Kidney (tissue), 2 donors: ENCODE measurements around the genes CLEC16A and PRM1.

GRCh38 chr16:10182022-10182264, 285 bp downstream of the GRIN2A start:
- PRO-cap, result unidirectional peak, plus-strand start at chr16:10182170
- RRBS, result 1% methylated on average over 5 of the region's 12 CpGs

DNA sequence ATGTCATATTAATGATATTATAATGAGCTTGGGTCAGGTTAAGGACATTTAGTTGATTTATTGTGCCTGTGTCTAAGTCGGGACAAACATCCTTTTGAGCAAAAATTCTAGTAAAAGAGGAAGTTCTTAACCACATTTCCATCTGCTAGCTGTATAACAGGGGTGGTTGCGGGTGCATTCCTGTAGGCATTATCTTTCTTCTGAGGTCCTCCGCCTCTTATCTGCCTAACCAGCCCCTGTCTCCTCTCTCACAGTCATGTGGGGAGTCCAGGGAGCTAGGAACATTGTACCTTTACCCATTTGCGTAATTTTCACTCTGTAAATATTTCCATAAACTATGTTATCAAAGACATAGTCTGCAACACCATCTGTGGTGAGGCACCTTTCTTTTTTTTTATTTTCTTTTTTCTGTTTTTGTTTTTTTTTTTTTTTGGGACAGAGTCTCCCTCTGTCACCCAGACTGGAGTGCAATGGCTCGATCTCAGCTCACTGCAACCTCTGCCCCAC, 23.5 kb upstream of the ATF7IP2 start:
- PRO-cap, result no peak
- RRBS, result no CpG with 5 or more reads among the region's 5 CpGs

DNA sequence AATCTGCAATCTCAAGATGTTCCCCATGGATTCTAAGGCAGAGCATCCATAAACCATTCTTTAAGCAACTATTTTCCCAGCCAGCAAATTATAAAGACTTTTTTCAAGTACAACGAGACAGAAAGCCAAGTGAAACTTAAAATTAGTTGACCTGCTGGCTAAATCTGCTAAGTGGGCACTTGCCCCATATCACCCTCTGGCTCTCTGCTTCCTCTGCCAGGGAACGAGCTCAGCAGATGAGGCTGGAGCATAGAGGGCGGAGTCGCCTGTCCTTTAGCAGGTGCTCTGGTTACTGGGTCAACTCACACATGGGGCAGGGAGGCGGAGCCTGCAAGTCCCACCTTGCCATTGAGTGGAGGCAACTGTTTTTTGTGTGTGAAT, 62.6 kb downstream of the EMP2 start:
- PRO-cap, result no peak
- RRBS, result no CpG with 5 or more reads among the region's 5 CpGs

DNA sequence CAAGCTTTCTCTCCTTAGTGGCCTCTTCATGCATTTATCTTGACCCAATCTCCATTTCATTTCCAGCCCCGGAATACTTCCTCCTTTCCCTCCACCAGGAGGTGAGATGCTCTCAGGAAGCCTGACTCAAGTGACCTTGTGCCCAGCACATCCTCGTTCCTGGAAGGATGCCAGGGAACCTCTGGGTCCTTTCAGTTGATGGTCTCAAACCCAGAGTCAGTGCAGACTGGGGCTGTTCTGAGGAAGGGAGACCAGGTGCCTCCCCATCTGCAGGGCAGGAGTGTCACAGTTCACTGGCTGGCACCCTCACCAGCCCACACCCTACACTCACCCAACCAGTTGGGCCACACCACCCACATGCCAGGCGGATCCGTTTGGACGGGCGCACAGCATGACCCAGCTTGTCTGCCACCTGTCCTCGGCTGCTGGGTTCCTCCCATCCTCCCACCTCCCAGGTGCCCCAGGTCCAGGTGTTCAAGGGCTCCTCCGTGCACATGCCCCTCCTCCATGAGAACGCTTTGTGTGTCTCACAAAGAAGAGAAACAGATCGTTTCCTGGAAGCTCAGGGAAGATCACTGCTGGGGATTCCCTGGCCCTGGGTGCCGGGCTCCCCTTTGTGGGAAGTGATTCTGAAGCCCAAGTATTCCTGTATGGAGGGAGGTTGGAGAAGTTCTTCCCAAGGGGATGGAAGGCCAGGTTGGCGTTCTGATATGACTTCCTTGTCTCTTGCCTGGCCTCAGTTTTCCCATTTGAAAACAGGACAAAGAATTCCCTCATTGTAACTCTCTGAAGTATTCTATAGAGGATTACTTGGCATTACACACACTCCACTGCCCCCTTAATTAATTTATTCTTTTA, 14.2 kb upstream of the EMP2 start:
- PRO-cap, result no peak
- RRBS, result no CpG with 5 or more reads among the region's 12 CpGs

- PRO-cap, result no peak
- RRBS, result no CpG with 5 or more reads among the region's 1 CpG
Observed at GRCh38 chr16:10943458-10943841, 914 bp upstream of the CLEC16A start.

- PRO-cap, result bidirectional peak, plus-strand start at chr16:10944564, minus-strand start at chr16:10944329
- RRBS, result 1% methylated on average over 47 of the region's 82 CpGs
Observed at GRCh38 chr16:10944193-10945005, at the start of gene CLEC16A. Gene CLEC16A, plus strand, starts transcription at chr16:10944564.

- PRO-cap, result no peak
- RRBS, result no CpG with 5 or more reads among the region's 4 CpGs
Observed at GRCh38 chr16:10957785-10958043, 13.3 kb downstream of the CLEC16A start.

DNA sequence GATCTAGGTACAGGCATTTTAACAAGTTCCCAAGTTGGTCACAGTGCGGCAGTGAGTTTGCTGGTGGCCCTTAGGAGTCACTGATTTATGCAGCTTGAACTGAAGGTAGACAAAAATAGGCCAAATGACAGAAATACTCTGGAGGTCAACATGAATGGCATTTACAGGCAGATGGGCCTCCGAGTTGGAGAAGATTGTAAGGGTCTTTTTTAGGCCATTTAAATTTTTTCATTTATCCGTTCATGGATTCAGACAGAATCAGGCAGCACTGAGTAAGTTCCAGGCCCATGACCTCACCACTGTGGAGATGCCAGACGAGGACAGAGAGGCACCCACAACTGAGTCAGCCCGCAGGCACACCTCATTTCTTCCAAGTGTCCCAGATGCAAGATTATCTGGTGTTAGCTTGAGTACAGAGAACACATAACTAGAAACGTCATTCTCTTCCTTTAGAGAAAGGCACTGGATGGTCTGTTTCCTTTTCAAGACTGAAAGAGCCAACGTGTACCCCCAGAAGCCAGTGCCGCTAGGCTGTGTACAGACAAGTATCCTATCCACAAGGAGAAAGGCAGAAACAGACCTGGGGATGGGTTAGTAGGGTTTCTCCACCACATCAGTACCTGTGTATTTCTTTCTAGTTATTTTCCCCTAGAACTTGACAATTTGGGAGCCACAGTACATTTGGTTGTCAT, 16.9 kb downstream of the CLEC16A start:
- PRO-cap, result no peak
- RRBS, result no CpG with 5 or more reads among the region's 8 CpGs

GRCh38 chr16:10965299-10965990, 21.1 kb downstream of the CLEC16A start:
- PRO-cap, result no peak
- RRBS, result no CpG with 5 or more reads among the region's 8 CpGs

GRCh38 chr16:11201505-11202671, 54.1 kb downstream of the SOCS1 start:
- PRO-cap, result no peak
- RRBS, result no CpG with 5 or more reads among the region's 22 CpGs

- PRO-cap, result no peak
- RRBS, result no CpG with 5 or more reads among the region's 3 CpGs
Observed at GRCh38 chr16:11238441-11238665, 17.7 kb downstream of the SOCS1 start.

DNA sequence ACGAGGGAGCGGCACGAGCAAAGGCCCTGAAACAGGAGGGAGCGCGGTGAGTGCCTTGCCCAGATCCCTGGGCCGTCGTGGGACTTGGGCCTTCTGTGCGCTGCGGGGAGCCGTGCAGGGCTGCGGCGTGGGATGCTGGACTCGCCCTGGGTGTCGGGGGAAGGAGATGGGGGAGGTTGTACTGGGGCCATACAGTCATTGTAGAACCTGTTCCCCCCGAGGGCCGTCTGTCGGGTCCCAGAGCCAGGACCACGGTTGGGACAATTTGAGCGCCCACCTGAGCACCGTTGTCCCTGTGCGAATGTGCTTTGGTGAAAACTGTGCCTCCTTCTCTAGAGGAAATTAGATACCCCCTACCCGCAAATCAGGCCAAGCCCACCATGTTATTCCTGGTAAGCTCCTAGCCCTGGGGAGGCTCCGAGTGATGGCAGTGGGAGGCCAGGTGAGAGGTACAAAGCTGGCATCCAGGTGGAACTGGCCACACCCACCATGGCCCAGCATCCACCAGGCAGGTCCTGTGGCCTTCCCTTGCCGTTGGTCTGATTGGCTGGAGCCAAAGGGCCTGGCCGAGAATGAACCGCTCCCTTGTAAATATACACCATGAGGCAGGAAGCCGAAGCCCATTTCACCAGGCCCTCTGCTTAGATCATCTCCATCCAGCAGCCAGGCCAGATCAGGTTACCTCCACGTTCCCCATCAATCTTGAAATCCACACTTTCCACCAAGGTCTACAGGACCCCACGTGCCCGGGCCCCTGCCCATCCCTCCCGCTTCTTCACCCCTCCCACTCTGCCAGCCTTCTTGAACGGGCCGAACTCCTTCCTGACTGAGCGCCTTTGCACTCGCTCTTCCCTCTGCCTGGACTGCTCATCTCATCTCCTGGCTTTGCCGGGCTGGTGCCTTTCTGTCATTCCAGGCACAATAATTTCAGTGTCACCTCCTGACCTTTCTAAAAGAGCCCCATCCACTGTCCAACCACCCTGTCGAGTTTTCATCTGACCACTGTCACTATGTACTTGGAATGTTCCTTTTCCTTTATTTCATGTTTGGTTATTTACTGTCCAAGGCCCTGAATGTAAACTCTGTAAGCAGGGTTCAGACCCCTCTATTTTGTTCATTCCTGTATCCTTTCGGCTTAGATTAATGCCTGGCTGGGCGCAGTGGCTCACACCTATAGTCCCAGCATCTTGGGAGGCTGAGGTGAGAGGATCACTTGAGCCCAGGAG, 5.9 kb downstream of the SOCS1 start:
- PRO-cap, result no peak
- RRBS, result 33% methylated on average over 1 of the region's 39 CpGs

DNA sequence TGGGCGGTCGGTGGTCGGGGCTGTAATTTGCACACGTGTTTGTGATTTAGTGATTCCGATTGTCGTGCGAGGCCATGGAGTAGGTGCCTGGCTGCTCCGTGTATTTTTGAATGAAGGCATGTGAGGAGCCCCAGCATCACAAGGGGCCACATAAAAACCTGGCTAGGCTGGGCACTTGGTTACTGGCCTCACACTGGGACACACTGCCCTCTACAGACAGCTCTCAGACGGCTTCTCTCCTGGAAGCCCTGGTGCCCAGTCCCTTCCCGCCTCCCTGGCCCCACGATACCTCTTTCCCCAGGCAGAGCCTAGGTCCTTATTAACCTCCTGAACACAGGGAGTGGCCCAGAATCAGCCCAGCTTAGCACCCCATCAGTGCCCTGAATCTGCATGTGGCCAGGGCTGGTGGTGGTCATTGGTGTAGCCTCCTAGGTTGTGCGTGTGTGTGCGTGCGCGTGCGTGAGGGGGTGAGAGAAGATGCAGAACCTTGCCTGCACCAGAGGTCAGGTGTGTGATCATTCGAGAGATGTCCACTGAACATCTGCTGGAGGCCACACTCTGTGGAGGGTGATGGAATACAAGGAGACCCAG, 1.3 kb upstream of the SOCS1 start:
- PRO-cap, result no peak
- RRBS, result no CpG with 5 or more reads among the region's 17 CpGs

DNA sequence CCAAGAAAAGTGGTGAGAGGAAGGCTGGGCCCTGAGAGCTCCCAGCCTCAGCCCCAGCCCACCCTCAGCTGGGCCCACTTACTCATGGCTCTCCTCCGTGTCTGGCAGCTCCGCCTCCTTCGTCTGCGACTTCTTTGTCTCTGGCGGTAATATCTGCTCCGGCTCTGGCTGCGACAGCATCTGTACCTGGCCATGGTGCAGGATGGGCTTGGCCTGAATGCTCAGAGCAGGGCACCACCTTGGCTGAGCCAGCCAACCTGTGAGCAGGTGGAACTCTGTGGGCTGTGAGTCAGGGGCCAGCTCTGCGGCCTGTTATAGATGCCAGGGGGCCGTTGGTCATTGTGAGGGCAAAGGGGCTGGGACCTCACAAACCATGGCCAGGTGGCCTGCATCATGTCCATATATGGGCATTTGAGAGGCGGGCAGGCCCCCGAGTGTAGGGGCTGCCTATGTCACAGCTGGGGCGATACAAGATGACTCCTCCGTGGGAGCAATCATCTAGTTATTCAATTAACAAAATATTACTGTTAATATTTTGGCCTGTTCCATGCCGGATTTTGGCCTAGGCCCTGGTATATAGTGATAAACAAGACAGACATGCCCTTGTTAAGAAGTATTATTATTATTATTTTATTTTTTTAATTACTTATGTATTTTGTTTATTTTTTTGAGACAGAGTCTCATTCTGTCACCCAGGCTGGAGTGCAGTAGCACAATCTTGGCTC, at the start of gene PRM1:
Gene PRM1, minus strand, starts transcription at position 286 of the 725 bp plus-strand sequence.
- PRO-cap, result no peak
- RRBS, result no CpG with 5 or more reads among the region's 14 CpGs

DNA sequence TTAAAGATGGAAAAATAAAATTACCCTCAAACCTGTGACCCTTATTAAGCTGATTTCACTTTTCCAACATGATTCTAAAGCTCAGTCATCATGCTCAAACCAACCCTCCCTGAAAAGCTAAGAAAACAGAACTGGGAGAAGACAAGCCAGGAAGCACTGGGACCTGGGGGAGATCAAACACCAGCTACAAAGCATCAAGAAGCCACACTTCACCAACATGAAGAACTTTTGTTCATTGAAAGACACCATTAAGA, 29.2 kb downstream of the ENSG00000188897 start:
- PRO-cap, result unidirectional peak, plus-strand start at position 161 of the sequence

DNA sequence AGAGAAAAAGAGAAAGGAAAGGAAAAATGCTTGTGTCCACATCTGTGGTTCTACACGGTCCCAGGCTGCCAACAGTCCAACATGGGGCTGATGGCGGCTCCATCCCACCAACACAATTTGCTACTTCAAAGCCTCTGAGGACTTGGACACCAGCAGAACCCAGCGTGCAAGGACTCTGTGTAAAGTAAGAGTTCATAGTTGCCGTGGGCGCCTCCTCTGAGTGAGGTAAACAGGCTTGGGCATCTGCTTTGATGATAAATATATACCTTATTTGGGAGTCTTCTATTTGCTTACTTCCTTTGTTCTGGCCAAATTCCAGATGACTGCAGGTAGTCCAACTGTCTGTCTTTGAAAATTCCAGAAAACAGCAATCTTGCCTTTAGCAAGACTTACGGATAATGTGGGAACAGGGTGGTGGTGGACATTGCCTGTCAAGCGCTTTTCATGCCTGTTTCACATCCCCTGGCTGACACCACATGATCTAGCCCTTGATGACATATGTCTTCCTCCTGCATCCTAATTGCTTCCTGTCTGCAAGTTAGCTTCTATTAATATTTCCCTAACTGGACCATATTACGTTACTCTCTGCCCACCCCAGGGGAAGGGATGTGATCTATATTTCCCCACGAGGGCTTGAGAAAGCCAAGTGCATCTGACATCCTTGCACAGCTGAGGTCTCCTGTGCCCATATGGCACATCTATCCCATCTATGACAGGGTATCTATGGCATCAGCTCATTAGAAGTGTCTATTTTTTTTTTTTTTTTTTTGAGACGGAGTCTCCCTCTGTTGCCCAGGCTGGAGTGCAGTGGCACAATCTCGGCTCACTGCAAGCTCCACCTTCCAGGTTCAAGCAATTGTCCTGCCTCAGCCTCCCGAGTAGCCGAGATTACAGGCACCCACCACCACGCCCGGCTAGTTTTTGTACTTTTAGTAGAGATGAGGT, 9.9 kb downstream of the LITAF start:
- PRO-cap, result no peak
- RRBS, result no CpG with 5 or more reads among the region's 15 CpGs

DNA sequence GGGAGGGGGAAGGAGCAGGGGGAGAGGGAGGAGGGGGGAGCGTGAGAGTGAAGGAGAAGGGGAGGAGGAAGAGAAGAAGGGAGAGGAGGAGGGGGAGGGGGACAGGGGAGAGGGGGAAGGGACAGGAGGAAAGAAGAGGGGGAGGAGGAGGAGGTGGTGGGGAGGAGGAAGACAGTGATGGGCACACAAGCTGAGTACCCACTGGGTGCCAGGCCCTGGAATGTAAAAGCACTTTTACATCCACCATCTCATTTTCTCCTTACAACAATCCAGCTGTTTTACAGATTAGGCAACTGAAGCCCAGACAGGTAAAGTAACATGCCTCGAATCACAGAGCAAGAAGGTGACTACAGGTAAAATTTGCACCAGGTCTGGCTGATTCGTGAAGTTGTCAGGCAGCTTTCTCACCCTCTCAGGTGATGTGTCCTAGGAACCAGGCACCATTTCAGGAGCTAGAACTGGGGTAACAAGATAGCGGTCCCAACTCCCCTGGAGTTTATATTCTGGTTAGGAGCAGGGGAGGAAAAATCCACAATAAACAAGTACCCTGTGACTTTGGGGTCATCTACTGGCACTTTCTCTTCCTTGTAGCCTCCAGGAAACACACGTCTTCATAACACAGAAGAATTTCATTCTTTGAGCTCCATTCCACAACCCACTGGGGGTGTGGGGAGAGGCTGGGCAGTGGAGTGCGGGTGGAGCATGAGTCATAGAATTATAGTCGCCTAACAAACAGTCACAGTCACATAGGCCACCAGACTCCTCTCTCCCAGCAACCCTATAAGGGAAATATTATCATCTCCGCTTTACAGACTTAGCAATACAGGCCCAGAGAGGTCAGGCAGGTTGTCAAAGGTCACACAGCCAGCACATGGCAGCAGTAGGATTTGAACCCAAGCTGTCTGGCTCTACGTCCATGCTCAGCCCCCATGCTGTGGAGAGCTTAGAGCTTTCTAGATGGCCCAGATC, 10.2 kb upstream of the LITAF start:
- PRO-cap, result no peak
- RRBS, result no CpG with 5 or more reads among the region's 9 CpGs

DNA sequence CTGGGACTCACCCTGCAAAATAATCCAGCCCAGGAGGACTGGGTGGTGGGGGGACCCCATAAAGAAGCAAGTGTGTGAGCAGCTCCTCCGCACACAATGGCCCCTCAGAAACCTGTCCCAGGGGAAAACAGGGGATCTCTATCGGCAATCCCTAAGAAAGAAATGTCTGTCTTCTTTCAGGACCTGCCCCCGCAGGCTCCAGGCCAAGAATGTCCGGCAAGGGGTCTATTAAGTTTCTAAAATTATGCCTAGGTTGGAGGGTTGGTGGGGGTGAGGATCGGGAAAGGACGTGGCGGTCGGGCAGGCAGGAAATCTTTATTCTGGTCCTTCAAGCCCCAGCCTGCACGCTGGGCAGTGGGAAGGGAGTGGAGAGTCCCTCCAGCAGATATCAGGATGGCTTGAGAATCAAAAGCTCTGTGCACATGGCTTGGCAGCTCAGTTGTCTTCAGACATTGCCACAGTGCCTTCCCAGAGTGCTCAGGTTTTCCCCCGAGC, 23.4 kb upstream of the LITAF start:
- PRO-cap, result no peak
- RRBS, result no CpG with 5 or more reads among the region's 10 CpGs

DNA sequence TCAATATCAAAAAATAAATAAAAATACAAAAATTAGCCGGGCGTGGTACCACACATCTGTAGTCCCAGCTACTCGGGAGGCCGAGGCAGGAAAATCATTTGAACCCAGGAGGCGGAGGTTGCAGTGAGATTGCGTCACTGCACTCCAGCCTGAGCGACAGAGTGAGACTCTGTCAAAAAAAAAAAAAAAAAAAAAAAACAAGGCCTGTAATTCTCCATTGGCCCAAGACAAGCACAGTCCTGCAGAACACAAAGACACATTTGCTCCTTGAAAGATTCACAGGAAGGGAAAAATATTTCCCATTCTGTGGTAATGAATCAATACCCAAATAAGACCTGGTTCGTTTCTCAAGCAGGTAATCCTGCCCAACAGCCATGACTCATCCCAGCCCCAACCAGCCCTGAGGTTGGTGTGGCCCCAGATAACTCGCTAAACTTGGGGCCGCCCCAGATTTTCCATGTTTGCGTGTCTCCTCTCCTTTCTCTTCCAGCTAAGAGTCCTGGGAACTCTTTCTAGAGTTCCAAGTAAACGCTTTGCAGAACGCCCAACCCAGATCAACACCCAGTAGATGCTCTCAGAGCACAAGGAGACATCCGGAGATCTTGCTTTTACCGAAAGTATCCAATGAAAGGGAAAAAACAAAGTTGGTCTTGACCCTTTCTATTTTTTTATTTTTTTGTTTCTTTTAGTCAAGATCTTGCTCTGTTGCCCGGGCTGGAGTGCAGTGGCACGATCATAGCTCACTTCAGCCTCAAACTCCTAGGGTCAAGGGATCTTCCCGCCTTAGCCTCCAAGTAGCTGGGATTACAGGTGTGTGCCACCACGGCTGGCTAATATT, 40.2 kb upstream of the SNN start:
- PRO-cap, result no peak
- RRBS, result 89% methylated on average over 1 of the region's 19 CpGs

DNA sequence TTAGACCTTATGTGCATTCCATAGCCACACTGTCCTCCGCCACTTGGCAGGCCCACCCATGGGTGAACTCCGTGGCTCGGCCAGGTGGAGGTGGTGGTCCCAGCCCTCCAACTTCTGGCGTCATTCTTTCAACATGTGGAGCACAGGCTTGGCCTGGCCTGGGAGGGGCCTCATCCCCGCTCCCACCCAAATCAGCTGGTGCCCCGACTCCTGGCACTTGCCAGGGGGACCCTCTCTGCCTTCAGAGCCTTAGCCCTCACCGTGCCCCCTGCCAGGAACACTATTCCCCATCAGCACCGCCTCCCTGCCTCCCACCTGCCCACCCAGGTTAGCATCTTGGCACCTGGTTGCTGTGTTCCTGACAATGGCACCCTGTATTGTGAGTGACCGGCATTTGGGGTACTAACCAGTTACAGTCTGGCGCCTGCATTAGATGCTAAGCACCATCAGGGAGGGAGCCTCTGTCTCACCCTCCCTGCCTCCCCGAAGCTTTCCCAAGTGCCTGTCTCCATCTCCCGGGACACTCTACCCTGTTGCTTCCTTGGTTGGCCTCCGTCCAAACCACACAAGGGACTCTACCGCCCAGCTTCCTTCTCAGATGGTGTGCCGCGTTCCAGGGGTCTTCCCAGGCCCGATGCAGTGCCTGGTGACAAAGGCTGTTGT, 6.4 kb downstream of the SNN start:
- PRO-cap, result no peak
- RRBS, result 57% methylated on average over 4 of the region's 17 CpGs